ENCODE measurements around the genes SPC24 and CCDC159.

DNA sequence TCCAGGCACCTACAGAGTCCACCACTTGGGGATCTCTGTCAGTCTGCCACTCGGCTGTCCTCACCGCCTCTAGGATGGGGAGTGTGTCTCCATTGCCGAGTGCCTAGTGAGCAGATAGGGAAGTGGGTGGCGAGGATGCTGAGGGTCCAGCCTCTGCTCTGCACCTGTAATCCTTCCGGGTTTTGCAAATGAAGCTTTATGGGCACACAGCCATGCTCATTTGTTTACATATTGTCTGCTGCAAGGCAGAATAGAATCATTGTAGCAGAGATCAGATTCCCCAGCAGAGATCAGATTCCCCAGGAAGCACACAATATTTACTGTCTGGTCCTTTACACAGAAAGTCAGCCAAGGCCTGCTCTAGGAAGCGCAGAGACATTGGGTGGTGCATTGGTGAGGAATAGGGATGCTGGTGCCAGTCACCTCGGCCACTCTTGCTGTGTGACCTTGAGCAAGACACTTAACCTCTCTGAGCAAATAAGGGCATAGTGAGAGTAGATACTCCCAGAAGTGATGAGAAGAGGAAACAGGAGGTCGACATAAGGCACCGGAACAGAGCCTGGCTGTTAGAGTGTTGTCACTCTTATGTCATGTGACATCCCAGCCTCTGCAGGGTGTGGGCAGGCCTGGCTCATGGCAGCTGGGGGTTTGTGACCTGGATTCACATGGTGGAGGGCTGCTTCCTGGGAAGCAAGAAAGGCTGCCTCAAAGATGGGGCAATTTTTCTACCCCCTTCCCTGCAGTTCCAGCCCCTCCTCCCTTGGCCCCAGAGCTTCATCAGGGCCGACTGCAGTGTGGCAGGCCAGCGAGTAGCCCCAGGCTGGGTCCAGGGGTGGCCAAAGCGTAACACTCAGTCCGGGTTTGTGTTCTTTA is 25.6 kb downstream of the CARM1 start:
- RRBS: no CpG with 5 or more reads among the region's 13 CpGs
CAGE:
- cytosol, long polyA plus RNA: no peak
- long polyA plus RNA: no peak
- nucleus, long polyA plus RNA: no peak

DNA sequence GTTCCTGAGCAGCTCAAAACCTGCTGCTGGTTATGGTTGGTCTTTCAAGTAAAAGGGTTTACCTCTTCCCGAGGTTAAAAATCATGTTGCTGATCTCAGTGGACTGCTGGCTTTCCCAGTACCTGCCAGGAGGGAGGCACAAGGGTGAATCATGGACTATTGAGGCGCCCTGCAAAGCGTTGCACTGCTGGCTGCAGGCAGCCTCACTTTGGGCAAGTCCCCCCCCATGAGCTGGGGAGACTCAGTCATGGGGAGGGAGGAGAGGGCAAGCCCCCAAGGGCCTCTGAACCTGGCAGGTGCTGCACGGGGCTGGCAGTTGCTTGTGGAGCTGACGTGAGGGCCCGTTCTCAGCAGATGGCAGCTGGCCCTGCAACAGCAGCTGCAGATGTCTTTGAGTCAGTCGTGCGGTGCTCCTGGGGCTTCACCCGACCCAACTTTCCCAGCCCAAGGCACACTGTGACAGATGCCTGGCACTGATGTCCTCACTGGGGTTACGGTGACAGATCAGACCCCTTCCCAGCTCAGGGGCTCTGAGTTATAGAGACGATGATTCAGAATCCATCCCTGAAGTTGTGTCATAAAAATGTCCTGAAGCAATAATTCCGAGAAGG is 53.8 kb upstream of the LDLR start:
- RRBS: no CpG with 5 or more reads among the region's 12 CpGs
CAGE:
- cytosol, long polyA plus RNA: no peak
- long polyA plus RNA: no peak
- nucleus, long polyA plus RNA: no peak

- RRBS: no CpG with 5 or more reads among the region's 5 CpGs
CAGE:
- cytosol, long polyA plus RNA: no peak
- long polyA plus RNA: no peak
- nucleus, long polyA plus RNA: no peak
Measured at GRCh38 chr19:11042405-11042842, 46.8 kb upstream of the LDLR start.

DNA sequence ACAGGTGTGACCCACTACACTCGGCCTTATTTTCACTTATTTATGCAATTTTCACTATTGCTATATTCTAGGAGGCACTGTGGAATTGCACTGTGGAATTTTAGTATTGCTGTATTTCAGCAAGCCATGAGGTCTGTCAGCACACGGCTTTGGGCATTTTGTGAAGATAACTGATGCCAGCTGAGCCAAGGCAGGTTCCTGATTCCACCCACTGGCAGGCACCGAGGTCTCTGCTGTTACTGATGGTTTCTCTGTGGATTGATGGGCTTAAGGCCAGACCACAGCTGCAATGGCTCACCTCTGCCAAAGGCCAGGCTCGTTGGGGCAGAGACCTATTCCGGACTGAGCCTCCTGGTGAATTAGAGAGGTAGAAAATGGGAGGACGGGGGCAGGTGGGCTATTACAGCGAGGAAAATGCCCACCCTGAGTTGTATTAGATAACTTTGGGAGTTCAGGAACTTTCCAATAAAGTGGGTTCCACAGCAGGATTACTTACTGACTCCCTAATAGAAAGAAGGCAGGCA is 5.4 kb upstream of the LDLR start:
- RRBS: no CpG with 5 or more reads among the region's 7 CpGs
CAGE:
- cytosol, long polyA plus RNA: no peak
- long polyA plus RNA: no peak
- nucleus, long polyA plus RNA: no peak

- RRBS: no CpG with 5 or more reads among the region's 56 CpGs
CAGE:
- cytosol, long polyA plus RNA: start-site peak on the minus strand at chr19:11155779-11155785, 972 reads
- long polyA plus RNA: no peak
- nucleus, long polyA plus RNA: start-site peak on the minus strand at chr19:11155779-11155824, 541 reads
Measured at GRCh38 chr19:11155351-11156344, at the start of gene SPC24. SPC24 (minus strand) TSS chr19:11155782.

DNA sequence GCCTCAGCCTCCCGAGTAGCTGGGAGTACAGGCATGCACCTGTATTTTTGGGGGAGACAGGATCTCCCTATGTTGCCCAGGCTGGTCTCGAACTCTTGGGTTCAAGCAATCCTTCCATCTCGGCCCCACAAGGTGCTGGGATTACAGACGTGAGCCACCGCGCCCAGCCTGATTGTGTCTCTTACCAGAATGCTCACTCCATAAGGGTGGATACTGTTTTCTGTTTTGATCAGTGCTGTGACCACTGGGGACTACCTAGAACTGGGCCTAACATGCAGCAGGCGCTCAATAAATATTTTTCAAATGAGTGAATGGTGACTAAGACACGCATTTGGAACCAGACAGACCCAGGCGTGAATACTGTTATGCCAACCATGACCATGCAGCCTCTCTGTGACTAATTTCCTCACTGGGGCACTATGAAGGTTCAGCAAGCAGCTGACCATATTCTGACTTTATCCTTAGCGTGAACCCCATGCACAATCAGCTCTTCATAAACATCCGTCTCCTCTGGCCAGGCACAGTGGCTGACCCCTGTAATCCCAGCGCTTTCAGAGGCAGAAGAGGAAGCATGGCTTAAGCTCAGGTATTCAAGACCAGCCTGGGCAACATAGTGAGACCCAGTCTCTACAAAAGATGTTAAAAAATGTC is 13.0 kb upstream of the SPC24 start:
- RRBS: no CpG with 5 or more reads among the region's 12 CpGs
CAGE:
- cytosol, long polyA plus RNA: no peak
- long polyA plus RNA: no peak
- nucleus, long polyA plus RNA: no peak

GRCh38 chr19:11247304-11247888 is 8.0 kb downstream of the ANGPTL8 start:
- RRBS: 85% methylated on average over 4 of the region's 15 CpGs
CAGE:
- cytosol, long polyA plus RNA: no peak
- long polyA plus RNA: no peak
- nucleus, long polyA plus RNA: no peak

GRCh38 chr19:11256097-11256560 is 6.2 kb downstream of the DOCK6 start:
- RRBS: no CpG with 5 or more reads among the region's 8 CpGs
CAGE:
- cytosol, long polyA plus RNA: no peak
- long polyA plus RNA: no peak
- nucleus, long polyA plus RNA: no peak

DNA sequence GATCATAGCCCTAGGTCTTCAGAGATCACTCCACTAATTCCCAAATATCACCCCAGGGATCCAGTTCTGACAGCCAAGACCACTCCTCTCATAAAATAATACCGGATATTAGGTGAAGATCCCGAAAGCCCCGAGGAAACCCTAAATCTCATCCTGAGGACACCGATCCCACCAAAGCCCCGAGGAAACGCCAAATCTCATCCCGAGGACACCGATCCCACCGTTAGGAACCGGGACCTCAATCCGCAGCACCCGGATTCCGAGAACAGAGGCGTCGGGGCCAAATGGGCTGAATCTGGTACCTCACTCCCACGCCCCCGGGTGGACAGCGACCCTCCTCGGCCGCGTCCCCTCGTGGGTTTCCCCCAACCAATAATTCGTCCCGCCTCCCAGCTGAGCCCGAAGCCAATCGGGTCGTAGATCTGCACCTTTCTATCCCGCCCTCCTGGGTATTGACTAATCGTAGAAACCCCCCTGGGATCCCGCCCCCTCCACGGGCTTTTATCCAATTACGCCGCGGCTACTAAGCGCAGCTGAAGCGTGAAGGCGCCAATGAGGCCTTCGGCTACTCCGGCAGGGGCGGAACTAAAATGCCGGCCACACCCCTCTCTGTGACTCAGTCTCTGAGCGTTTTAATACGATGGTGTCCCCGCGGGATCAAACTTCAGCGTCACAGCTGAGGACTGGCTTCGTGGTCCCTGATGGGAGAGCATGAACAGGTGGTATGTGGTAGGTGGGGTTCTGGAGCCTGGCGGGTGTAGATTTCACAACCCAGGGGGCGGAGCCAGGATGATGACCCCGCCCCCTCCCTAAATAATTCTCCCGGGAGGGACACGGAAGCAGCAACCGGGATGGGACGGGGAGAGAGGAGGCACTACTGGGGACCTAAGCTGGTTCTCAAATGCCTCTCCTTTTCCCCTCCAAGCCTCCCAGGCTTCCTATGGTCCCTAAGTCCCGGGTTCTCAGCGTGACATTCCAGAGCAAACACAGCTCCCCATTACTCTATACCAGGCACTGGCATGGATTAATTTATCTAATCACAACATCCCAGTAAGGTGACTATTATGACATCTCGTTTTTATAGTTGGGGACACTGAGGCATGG is at the start of gene CCDC159:
Gene CCDC159, plus strand, starts transcription at position 614 of the 1,104 bp plus-strand sequence.
- RRBS: 4% methylated on average over 3 of the region's 57 CpGs
CAGE:
- cytosol, long polyA plus RNA: start-site peak on the minus strand centred at position 353 of the sequence, 87 bp wide, 2,230 reads; start-site peak on the plus strand centred at position 621 of the sequence, 15 bp wide, 94 reads
- long polyA plus RNA: start-site peak on the minus strand centred at position 350 of the sequence, 83 bp wide, 2,453 and 1,906 reads in 2 replicates; start-site peak on the plus strand centred at position 630 of the sequence, 75 bp wide, 99 and 58 reads in 2 replicates
- nucleus, long polyA plus RNA: start-site peak on the minus strand centred at position 334 of the sequence, 55 bp wide, 181 reads; start-site peak on the plus strand centred at position 661 of the sequence, 52 bp wide, 50 reads

GRCh38 chr19:11361474-11361944 is 6.3 kb downstream of the PLPPR2 start:
- RRBS: no CpG with 5 or more reads among the region's 19 CpGs
CAGE:
- cytosol, long polyA plus RNA: start-site peak on the minus strand at chr19:11361645-11361659, 17 reads
- long polyA plus RNA: no peak
- nucleus, long polyA plus RNA: no peak

- RRBS: no CpG with 5 or more reads among the region's 6 CpGs
CAGE:
- cytosol, long polyA plus RNA: no peak
- long polyA plus RNA: no peak
- nucleus, long polyA plus RNA: start-site peak on the minus strand at chr19:11418135-11418233, 26 reads
Measured at GRCh38 chr19:11418037-11418252, 1.2 kb downstream of the RGL3 start.

DNA sequence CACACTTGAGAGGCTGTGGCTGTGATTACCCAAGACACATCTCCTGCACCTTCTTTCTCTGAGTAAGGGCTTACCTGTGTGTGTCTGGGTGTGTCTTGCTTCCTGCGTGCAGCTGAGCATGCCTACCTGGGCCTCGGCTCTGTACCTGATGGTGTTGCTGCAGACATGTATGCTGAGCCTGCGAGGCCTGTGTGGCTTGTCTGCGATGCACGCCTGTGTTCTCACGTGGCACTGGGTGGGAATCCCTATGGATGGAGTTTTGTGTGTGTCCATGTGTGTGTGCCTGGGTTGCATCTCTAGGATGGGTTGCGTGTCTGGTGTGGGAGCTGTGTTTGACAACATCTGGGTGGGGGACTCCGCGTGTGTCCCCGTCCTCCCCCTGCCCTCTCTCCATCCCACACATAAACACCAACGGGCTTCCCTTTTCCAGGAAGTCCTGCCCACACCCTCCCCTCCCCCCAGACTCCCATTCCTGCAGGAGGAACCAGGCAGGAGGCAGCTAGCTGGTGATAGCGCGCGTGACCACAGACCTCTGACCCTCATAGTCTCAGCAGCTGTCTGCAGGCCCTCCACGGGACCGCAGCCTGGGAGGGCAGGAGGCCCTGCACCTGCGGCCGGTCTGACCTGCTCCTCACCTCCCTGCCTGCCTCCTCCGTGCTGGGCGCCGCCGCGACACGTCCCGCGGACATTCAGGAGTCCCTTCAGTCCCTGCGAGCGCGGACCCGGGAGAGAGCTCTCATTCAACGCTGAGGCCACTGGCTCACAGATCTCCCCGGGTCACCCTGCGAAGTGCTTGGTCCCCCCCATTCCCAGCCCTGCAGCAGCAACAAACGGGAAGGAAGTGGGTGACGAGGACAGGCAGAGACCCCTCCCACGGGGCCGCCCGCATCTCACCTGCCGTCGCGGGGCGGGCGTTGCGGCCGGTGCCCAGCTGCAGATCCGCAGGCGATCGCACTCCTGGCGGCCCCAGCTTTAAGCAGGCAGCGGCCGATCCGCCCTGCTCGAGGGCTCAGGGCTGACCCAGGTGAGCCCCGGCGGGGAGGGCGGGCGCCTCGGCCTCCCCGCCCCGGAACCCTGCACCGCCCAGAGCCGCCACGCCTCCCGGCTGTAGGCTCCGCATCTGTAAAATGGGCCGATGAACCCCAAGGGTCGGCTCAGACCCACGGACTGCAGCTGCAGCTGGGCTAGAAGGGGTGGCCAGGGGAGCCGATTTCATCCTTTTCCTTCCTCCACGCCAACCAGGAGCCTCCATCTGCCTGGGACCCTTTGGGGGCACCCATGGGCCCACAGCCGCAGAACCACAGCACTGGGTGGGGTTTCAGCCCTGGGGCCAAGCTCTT is 975 bp upstream of the ACP5 start:
- RRBS: 22% methylated on average over 15 of the region's 71 CpGs
CAGE:
- cytosol, long polyA plus RNA: no peak
- long polyA plus RNA: no peak
- nucleus, long polyA plus RNA: no peak

- RRBS: no CpG with 5 or more reads among the region's 7 CpGs
CAGE:
- cytosol, long polyA plus RNA: no peak
- long polyA plus RNA: no peak
- nucleus, long polyA plus RNA: no peak
Measured at GRCh38 chr19:11829644-11830524, 15.8 kb downstream of the ZNF440 start.

DNA sequence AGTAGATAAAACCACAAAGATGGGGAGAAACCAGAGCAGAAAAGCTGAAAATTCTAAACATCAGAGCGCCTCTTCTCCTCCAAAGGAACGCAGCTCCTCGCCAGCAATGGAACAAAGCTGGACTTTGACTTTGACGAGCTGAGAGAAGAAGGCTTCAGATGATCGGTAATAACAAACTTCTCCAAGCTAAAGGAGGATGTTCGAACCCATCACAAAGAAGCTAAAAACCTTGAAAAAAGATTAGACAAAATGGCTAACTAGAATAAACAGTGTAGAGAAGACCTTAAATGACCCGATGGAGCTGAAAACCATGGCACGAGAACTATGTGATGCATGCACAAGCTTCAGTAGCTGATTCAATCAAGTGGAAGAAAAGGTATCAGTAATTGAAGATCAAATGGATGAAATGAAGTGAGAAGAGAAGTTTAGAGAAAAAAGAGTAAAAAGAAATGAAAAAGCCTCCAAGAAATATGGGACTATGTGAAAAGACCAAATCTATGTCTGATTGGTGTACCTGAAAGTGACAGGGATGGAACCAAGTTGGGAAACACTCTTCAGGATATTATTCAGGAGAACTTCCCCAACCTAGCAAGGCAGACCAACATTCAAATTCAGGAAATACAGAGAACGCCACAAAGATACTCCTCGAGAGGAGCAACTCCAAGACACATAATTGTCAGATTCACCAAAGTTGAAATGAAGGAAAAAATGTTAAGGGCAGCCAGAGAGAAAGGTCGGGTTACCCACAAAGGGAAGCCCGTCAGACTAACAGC is 18.0 kb upstream of the ZNF700 start:
- RRBS: no CpG with 5 or more reads among the region's 12 CpGs
CAGE:
- cytosol, long polyA plus RNA: no peak
- long polyA plus RNA: no peak
- nucleus, long polyA plus RNA: no peak

- RRBS: no CpG with 5 or more reads among the region's 12 CpGs
CAGE:
- cytosol, long polyA plus RNA: no peak
- long polyA plus RNA: no peak
- nucleus, long polyA plus RNA: no peak
Measured at GRCh38 chr19:11923548-11924069, 1.3 kb upstream of the ZNF700 start.

DNA sequence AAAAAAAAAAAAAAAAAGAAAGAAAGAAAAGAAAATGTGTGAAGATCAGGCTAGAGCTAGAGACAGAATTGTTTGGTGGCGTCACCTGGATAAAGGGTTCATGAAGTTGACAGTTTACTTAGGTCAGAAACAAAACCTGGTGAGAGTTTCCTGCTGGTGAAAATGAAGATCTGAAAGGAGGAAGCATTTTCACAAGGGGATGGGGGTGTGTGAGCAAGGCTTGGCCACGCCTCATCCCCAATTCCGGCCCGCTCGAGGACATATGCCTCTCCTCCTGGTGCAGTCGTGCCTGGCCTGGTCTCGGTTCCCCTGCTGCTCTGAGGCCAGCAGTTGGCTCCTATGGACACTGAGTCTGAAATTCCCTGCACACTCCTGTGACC is 483 bp upstream of the ZNF700 start:
- RRBS: no CpG with 5 or more reads among the region's 7 CpGs
CAGE:
- cytosol, long polyA plus RNA: no peak
- long polyA plus RNA: no peak
- nucleus, long polyA plus RNA: no peak

DNA sequence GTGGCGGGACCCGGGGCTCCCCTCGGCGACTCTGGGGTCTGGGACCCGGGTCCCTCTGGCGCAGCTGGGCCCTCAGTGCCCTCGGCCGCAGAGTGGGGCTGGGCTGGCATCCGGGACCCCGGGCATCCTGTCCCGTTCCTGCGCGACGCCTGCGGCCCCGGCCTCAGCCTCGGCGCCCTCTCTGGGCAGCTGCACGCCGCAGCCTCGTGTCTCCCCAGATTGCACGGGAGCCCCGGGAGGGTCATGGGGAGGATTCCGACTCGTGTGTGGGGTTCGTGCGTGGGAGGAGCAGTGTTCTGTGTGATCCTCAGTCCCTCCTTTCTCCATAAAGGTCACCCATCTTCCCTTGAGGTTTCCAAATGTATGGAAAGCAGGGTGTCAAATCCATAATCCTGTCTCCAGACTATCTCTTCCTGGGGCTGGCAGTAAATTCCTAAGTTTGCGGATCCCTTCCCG is 32.3 kb downstream of the ZNF136 start:
- RRBS: 79% methylated on average over 8 of the region's 29 CpGs
CAGE:
- cytosol, long polyA plus RNA: no peak
- long polyA plus RNA: no peak
- nucleus, long polyA plus RNA: no peak

- RRBS: no CpG with 5 or more reads among the region's 17 CpGs
CAGE:
- cytosol, long polyA plus RNA: no peak
- long polyA plus RNA: no peak
- nucleus, long polyA plus RNA: no peak
Measured at GRCh38 chr19:12266321-12266779, 28.3 kb downstream of the ZNF44 start.

DNA sequence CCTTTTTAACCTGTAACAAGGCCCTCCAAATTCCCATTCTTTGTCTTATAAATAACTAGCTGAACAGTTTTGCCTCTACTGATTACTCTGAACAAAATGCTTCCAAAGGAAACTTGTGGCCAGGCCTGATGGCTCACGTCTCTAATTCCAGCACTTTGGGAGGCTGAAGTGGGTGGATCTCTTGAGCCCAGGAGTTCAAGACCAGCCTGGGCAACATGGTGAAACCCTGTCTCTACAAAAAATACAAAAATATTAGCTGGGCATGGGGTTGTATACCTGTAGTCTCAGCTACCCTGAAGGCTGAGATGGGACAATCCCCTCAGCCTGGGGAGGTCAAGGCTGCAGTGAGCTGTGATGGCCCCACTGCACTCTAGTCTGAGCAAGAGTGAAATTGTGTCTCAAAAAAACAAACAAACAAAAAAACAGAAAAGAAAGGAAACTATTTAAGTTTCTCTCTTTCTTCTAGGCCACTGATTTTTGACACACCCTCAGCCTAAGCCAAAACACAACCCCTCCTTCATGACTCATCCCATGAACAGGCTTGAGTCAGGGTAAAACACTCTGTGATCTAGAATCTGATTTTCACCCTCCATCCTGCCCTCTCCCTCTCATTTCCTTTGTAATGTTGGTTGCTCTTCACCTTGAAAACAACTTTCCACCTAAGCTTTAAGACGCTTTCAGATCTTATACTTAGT is 5.6 kb downstream of the ZNF44 start:
- RRBS: no CpG with 5 or more reads among the region's 2 CpGs
CAGE:
- cytosol, long polyA plus RNA: no peak
- long polyA plus RNA: no peak
- nucleus, long polyA plus RNA: no peak

- RRBS: no CpG with 5 or more reads among the region's 19 CpGs
CAGE:
- cytosol, long polyA plus RNA: no peak
- long polyA plus RNA: no peak
- nucleus, long polyA plus RNA: no peak
Measured at GRCh38 chr19:12563899-12564550, 12.7 kb upstream of the ZNF564 start.

All from H1 (cell line).